ENCODE data around the genes KCNJ3 and GPD2.

GRCh38 chr2:151637125-151637880 lies 97.0 kb downstream of the NEB start:
- RAMPAGE, long total RNA: no peak
- RRBS: no CpG with 5 or more reads among the region's 8 CpGs

GRCh38 chr2:151730289-151730603 lies 4.0 kb downstream of the NEB start:
- RAMPAGE, long total RNA: no peak
- RRBS: no CpG with 5 or more reads among the region's 1 CpG

- RAMPAGE, long total RNA: no peak
- RRBS: no CpG with 5 or more reads among the region's 9 CpGs
Measured at GRCh38 chr2:151733684-151734288, 490 bp downstream of the NEB start.

GRCh38 chr2:151826488-151827306 lies 1.5 kb downstream of the ARL5A start:
- RAMPAGE, long total RNA: no peak
- RRBS: no CpG with 5 or more reads among the region's 7 CpGs

DNA sequence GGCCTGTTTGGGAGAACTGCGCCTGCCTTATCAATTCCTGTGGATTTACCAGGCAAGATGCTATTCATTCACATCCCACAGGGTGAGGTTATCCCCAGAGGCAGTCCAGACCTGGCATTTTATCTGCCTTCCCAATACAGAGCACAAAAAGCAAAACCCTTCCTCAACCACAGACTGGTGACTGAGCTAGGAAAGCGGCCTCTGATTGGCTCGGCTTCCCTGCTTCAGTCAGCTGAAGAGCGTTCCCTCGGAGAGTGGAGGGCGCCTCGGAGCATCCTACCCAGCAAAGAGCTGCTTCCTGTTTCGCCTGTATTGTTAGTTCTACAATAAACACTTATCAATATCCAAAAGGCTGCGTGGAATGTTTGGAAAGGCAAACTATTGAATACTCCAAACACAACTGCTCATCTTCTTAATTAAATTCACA lies 125.0 kb downstream of the CACNB4 start:
- RAMPAGE, long total RNA: no peak
- RRBS: no CpG with 5 or more reads among the region's 9 CpGs

DNA sequence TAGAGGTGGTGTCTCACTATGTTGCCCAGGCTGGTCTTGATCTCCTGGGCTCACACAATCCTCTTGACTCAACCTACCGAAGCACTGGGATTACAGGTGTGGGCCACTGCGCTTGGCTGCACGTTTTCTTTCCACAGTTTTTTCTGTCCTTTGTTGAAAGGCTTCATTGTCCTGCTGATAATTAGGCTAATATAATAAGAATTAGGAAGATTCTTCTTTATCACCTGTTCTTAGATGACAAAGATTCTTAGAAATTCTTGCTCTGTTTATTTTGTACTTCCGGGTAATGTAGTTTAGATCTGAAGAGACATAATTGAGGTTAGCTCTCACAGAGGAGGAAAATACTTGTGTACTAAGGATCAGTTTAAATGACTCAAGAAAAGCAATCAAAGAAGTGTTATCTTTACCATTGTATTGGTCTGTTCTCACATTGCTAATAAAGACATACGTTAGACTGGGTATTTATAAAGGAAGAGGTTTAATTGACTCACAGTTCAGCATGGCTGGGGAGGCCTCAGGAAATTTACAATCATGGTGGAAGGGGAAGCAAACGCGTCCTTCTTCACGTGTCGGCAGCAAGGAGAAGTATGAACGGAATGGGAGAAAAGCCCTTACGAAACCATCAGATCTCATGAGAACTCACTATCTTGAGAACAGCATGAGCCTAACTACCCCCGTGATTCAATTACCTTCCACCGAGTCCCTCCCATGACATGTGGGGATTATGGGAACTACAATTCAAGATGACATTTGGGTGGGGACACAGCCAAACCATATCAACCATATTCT lies 53.1 kb downstream of the FMNL2 start:
- RAMPAGE, long total RNA: no peak
- RRBS: no CpG with 5 or more reads among the region's 13 CpGs

- RAMPAGE, long total RNA: no peak
- RRBS: no CpG with 5 or more reads among the region's 5 CpGs
Measured at GRCh38 chr2:152466694-152467255, 131.8 kb downstream of the FMNL2 start.

GRCh38 chr2:152534786-152535225 lies 182.5 kb downstream of the PRPF40A start:
- RAMPAGE, long total RNA: no peak
- RRBS: no CpG with 5 or more reads among the region's 6 CpGs

DNA sequence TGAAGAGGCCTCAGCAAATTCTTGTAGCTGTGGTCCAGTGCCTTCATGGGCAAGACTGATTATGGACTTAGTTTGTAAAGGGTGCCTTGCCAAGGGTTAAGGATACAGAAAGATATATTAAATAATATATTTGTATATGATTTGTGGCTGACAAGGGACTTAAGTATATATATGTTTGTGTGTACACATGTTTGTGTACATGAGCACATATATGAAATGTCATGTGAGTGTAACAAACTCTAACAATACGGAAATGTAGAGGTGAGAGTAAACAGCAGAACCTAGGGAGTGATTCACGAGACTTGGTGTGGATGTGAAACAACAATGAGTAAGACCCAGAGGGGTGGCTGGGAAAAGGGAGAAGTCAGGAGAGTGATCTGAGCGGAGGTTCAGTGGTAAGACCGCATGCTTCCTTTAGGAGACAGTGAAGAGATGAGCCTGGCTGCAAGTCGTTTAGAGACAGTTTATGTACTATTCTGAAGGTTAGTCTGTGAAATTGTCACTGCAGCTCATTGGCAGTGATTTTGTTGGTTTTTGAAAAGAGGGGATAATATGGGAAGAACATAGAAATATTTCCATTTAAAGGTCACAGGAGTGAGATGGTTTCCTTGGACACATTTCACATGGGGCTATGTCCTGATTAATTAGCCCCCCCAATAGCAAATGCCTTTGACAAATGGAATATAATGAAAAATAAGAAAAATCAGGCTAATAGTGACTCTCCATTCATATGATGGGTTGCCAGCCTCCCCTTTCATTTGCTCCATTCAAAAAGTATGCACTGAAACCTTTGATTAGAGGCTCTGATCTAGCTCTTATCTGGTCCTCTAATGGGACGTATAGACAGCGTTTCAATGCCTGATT lies 150.5 kb downstream of the PRPF40A start:
- RAMPAGE, long total RNA: no peak
- RRBS: no CpG with 5 or more reads among the region's 7 CpGs

DNA sequence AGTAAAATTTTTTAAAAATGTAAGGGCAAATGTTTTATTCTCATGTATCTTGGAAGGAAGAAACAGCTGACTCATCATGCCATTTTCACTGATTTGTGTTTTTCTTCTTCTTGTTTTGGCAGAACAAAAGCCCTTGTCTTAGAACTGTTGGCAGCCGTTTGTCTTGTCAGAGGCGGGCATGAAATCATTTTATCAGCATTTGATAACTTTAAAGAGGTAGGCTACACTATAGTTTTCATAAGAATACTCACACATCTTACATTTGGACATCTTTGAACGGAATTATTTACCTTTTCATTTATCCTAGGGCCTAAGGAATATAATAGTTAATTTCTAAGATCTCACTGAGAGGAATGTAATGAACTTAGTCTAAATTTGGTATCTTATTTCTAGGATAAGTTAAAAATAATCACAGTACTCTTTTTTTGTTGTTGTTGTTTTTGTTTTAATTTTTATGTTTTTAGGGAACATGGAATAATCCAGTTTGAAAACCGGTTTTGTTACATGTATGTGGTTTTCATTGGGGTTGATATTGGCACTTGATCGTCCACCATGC lies 136.3 kb downstream of the PRPF40A start:
- RAMPAGE, long total RNA: no peak
- RRBS: no CpG with 5 or more reads among the region's 5 CpGs

DNA sequence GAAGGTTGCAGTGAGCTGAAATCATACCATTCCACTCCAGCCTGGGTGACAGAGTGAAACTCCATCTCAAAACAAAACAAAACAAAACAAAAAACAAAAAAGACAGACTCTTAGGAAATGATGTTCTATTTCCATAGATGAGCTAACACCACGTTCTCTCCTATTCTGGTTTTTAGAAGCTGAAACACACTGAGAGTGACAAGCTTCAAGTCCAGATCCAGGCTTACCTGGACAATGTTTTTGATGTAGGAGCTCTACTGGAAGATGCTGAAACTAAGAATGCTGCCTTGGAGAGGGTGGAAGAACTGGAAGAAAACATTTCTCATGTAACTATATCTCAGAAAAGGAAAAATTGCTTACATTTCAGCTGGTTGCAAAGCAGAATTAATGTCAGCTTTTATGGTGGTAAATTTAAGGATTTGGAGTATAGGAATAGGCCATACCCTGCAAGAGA lies 102.6 kb downstream of the PRPF40A start:
- RAMPAGE, long total RNA: no peak
- RRBS: no CpG with 5 or more reads among the region's 1 CpG

- RAMPAGE, long total RNA: no peak
- RRBS: no CpG with 5 or more reads among the region's 8 CpGs
Measured at GRCh38 chr2:152644193-152644965, 72.9 kb downstream of the PRPF40A start.

- RAMPAGE, long total RNA: no peak
- RRBS: no CpG with 5 or more reads among the region's 2 CpGs
Measured at GRCh38 chr2:152719272-152719485, 759 bp downstream of the ARL6IP6 start.

- RAMPAGE, long total RNA: no peak
- RRBS: no CpG with 5 or more reads among the region's 3 CpGs
Measured at GRCh38 chr2:154206714-154206952, 334.9 kb downstream of the GALNT13 start.

DNA sequence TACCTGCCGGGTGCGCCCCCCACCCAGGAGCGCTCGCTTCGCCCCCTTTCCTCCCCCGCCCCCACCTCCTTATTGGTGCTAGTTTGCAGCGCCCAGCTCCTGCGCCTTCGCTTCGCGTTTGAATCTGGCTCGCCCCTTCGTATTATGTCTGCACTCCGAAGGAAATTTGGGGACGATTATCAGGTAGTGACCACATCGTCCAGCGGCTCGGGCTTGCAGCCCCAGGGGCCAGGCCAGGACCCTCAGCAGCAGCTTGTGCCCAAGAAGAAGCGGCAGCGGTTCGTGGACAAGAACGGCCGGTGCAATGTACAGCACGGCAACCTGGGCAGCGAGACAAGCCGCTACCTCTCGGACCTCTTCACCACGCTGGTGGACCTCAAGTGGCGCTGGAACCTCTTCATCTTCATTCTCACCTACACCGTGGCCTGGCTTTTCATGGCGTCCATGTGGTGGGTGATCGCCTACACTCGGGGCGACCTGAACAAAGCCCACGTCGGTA lies at the start of gene KCNJ3:
Gene KCNJ3, plus strand, starts transcription at position 64 of the 499 bp plus-strand sequence.
- RAMPAGE, long total RNA: no peak
- RRBS: no CpG with 5 or more reads among the region's 36 CpGs

GRCh38 chr2:155475529-155475978 lies 777.1 kb downstream of the KCNJ3 start:
- RAMPAGE, long total RNA: no peak
- RRBS: no CpG with 5 or more reads among the region's 3 CpGs

DNA sequence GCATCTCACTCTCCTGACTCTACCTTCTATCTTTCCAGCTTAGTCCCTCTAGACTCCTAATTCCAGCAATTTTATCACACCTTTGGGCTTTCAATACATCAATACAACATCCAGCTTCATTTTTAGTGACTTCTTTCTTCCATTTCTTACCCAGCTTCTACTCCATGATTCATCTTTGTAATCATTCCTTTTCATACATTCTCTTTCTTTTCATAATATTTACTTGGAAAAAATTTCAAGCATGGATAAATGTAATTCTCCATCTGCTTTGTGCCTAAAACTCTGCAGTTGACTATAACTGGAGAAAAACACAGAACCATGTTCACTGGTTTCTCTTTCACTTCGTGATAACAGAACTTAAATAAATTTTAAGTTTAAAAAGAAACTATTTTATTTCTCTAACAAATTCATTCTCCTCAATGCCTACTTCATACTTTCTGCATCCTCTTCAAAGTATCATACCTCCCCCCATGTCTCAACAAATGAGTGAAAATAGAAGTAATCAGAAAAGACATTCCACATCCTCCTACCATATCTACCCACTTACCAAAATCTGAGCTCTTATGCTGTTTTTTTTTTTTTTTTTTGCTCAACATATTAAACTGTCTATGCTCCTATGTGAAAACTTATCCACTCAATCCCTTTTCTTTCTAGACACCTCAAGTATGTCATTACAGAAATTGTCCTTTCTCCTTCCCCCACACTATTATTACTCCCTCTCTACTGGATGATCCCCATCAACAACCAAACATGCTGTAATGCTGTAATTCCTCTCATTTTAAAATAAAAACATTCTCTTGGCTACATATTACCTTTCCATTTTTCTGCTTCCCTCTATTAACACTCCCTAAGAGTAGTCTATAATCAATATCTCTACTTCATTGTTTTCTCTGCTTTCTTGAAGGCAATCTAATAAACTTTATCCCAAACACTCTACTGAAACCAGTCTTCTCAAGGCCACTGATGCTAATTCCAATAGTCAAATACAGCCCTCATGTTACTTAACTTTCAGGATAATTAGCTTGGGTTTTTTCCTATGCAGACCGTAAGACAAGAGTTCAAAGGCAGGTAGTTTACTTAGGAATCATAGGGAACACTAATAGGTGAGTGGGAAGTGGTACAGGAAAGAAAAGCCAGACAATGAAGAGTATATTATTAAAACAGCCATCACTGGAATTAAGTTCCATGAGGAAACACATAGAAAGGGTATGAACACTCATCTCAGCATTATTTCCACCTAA lies 240.7 kb downstream of the NR4A2 start:
- RAMPAGE, long total RNA: no peak
- RRBS: no CpG with 5 or more reads among the region's 2 CpGs

GRCh38 chr2:156332056-156332413 lies 486 bp downstream of the NR4A2 start:
- RAMPAGE, long total RNA: no peak
- RRBS: no CpG with 5 or more reads among the region's 15 CpGs

DNA sequence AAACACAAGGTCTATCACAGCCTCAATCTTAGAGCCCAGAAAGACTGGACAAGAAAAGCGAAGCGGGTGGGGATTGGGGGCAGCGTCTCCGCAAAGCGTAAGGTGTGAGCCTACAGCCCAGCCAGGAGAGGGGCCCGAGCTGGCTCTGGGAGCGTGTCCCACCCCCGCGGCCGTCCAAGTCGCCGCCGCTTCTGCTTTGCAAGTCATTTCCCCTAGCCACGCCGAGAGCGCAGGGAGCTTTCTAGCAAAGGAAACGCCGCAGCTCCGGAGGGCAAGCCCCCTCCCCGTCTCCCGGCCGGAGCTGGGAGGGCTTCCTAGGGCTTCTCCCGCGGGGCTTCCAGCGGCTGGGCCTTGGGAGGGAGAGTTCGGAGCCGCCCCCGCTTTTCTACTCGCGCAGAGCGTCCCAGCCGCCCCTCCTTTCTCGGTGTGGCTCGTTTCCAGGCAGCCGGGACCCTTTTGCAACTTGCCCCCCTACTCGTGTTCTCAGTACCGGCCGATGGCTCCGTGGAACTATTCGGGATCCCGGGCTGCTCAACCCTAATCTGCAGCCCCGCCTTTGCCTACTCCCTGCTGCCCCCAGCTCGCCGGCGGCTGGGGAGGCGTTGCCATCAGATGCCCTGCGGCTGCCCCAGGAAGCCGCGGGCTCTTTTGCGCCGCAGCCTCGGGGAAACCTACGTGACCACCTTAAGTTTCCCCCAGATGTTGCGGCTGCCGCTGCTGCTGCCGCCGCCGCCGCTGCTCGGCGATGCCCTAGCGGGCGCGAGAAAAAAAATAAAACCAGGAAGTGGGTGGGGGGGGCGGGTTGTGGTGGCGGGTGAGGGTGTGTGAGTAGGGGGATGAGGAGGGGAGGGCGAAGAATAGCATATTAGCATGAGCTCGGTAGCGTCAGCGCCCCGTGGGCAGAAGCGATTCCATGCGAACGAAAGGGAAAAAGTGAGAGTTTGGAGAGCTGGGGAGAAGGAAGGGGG lies 1.5 kb upstream of the NR4A2 start:
- RAMPAGE, long total RNA: no peak
- RRBS: under 1% methylated on average over 6 of the region's 74 CpGs

- RAMPAGE, long total RNA: no peak
- RRBS: 1% methylated on average over 28 of the region's 62 CpGs
Measured at GRCh38 chr2:156436042-156436735, at the start of gene GPD2. TSS of gene GPD2 (plus strand) at chr2:156436379.

Data from hepatocyte (in vitro differentiated cells and primary cell).